ENCODE measurements around the genes OR56A4, TPP1 and OR10A3.

DNA sequence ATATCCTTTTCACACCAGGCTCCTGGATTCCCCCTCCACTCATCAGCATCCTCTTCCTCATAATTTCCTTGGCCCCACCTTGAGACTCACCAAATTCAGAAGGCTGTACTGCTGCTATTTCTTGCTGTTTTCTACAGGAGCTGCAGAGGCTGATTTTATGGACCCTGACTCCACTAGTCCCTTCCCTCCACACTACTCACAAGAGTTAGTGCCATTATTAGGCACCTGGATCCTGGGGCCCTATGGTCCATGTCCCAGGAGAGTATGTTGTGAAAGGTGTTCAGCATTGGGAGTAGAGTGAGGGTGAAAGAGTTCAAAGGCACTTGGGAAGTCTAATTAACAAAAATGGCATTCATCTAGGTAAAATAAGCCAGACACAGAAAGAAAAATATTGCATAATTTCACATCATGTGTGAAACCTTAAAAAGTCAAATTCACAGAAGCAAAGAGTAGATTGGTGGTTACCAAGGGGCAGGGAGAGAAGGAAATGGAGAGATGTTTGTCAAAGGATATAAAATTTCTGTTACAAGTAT is at the start of gene OR56A4:
Gene OR56A4 (minus strand): TSS at position 119 of the 533 bp plus-strand sequence.
- RAMPAGE, total RNA: no peak

DNA sequence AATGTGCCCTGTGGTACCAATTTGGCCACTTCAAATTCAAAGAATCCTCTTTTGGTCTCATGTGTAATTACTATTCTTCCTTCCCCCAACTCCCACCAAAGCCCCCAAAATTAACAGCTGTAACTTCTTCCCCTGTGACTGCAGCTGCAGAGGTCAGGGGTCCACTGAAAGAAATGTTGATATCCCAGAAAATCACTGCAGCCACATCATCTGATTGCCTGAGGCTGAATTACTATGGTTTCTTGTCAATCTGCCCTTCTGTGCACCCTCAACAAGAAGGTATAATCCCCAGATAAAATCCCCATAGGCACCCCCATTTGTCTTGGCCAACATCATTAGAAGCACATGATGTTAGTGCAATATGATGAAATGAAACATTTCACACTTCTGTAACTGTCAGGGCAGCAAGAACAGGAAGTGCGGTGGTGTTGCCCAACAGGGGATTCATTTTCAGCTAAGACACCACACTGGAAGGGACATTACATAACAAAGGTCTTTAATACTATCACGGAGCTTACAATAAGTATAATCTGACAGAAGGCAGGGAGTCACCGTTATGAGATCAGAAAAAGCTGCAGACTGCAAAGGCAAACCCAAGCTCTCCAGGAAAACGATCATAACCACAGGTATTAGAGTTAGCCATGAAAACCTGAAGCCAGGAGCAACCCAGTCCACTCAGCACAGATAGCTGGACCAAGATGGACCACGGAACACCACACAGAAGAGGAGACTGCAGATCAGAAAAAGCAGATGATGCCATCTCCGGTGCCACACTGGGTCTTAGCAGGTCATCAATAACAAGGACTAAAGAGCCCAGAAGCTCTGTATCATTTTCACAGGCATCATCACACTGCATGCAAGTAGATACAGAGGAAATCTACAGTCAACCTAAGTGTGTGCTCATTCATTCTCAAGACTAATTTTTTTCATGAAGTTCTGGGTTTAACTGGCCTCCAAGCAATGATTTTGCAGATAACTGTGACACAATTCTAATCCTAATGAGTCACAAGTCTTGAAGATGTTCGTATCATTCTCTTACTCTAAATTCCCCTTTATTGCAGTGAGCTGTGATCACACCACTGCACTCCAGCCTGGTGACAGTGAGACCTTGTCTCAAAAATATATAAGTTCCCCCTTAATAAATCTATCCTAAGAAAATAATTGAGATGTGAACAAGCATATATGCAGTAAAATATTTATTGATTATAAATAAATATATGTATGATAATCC is 2.1 kb downstream of the OR52W1 start:
- RAMPAGE, total RNA: no peak

DNA sequence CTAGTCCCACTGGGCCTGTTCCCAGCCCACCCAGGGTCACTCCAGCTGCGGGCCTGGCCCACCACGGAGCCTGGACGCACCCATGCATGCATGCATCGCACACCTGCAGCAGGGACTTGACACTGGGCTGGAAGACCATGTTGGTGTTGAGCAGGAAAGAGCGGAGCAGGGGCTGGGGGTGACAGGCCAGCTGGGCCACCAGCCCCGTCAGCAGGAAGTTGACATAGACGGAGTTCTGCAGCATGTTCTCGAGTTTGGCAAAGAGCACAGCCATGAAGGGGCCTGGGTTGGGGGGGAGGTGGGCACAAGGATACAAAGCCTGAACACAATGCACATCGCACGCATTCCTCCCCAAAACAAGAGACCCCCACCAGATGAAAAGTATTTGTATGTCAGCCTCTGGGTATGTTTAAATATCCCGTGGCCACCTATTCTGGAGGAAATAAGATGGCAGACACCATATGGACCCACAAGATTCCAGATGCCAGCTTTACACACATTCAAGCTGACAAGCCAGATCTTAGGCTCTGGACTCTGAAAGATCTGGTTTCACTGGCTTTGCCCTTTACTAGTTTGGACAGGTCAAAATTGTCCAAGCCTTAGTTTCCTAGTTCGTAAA is 9.4 kb downstream of the C11orf42 start:
- RAMPAGE, total RNA: no peak

- RAMPAGE, total RNA: no peak
These were observed 7.7 kb upstream of the CCKBR start for GRCh38 chr11:6251720-6252516.

DNA sequence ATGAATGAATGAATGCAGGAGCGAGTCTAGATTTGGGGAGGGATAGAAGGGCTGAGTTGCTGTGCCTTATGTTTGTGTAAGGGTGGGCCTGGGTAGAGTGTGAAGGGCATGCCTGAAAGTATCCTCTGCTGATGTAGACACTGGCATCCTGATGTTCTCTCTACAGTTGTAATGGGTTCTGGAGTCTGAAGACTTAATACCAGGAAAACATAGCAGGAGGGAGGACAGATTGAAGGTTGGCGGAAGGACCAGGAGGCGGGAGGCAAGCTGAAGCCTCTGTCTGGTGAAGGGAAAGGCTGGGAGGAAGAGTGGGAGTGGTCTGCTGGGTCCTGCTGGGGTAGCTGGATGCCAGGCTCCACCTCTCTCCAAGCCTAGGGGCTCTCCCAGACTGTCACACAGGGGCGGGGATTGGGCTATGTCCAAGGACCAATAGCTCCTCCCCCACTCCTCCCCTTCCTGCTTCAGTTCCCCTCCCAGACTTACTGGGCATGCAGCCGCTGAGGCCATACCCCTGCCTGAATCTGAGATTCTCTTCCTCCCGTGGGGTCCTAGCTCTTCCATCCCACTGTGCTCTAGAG is 4.8 kb downstream of the TRIM3 start:
- RAMPAGE, total RNA: no peak

GRCh38 chr11:6495622-6496344 is 1.3 kb upstream of the DNHD1 start:
- RAMPAGE, total RNA: no peak

- RAMPAGE, total RNA: no peak
These were observed 937 bp downstream of the RRP8 start for GRCh38 chr11:6602466-6602891.

- RAMPAGE, total RNA: no peak
These were observed 2.5 kb downstream of the TAF10 start for GRCh38 chr11:6609299-6610123.

- RAMPAGE, total RNA: no peak
These were observed 636 bp downstream of the TAF10 start for GRCh38 chr11:6611018-6612141.

- RAMPAGE, total RNA: no peak
These were observed 518 bp downstream of the TPP1 start for GRCh38 chr11:6618490-6619318.

- RAMPAGE, total RNA: no peak
These were observed at the start of gene TPP1 for GRCh38 chr11:6619319-6619710. Gene TPP1 (minus strand): TSS chr11:6619422.

DNA sequence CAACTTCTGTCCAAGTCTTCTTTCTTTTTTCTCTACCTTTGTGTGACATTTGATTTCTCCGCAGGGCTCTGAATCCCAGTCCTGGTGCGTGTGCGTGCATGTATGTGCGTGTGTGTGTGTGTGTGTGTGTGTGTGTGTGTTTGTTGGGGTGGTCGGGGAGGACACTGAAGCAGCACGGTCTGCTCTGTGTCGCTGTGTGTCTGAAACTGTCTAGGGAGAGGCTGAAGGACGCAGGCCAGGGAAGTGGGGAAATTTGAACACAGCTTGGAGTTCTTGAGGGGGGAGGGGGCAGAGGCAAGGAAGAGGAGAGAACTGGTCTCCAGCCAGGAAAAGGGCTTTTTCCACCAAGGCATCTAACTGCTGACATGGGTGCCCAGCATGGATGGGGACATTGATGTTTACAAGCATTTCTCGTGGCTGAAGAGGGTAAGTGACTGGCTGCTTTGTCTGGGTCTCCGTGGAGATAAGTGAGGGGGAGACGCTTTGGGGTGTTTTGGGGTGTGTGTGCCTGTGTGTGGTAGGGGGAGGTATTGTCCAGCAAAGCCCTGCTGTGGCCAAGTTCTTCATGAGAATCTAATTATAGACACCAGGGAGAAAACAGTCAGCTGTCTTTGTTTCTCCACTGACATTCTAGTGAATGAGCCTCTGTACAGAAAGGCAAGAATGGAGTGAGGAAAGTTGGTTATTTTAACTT is 63.6 kb downstream of the PPFIBP2 start:
- RAMPAGE, total RNA: no peak

DNA sequence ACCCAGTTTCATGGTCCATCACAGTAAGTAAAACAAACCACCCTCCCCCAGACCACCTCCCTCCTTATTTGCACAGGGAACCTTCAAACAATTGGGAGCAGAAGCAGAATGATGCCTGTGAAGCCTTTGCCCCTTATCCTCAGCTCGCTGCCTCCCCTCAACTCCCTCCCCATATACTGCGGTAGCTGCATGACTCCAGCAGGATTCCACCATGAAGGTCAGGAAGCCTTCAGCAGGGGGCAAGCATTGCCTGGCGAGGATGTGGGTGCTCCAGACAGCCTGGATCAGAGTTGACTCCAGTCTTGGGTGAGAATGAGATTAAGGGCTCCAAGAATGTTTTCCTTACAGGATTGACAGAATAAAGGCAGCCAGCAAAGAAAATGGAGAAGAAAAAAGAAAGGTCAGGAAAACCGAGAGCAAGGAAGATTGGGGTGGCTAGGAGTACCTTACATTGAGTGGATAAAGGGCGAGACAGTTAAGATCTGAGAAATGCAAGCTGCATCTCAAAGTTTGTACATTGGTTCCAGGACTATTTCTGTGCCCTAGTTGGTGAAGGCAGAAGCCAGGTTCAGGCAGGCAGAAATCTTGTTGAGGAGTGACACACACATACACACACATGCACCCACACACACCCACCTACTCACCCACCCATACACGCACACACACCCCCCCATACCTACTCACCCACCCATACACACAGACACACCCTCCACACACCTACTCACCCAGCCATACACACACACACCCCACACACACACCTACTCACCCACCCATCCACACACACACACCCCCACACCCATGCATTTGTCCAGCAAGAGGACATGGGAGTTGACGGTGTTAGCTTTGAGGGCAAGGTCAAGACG is 69.3 kb downstream of the CYB5R2 start:
- RAMPAGE, total RNA: no peak

DNA sequence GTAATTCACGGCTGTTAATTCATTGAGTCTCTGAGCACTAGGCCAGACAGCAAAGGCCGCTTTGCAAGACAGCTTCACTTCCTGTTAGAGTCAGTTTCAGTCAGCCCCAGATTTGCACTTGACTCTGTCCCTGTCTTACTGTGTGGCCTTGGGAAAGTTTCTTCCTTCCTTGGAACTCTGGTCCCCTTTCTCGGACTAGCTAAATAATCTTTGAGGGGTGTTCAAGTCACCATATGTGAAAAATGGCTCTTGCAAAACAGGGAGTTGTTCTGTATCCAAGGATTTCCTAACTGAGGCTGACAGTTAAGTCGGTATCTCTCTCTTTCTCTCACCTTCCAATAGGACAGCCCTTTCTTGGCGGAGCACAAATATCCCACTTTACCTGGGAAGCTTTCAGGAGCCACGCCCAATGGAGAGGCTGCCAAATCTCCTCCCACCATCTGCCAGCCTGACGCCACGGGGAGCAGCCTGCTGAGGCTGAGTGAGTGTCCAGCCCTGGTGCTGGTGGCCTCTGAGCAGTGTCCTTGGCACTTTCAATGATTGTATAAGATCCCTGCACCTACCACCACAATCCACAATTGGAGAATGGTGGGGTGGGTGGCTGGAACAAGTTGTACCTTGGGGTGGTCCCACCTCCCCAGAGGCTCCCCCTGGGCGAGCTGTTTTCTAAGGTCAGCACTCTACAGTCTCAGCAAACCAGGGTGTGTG is 33.8 kb downstream of the CYB5R2 start:
- RAMPAGE, total RNA: no peak

DNA sequence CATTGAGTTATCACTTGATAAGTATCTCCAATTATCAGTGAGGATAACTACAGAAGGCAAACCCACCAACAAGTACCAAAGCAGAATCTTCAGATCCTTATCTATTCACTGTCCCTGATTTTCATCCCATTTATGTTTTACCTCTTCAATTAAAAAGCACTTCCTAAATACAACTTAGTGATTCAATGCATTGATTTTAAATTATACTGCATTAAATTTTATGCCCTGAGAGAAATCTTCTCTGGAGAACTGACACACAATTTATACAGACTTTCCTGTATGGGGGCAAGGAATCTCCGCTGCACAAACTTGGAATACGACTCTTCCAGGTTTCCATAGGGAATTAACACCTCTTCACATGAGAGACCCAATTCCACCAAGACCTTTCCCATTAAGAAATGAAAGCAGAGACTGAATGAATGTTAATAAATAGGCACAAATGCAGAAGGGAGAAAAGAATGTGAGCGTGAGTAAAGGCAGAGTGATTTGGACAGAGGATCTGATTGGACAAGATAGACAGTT is at the start of gene OR10A3:
Gene OR10A3 (minus strand): TSS at position 117 of the 522 bp plus-strand sequence.
- RAMPAGE, total RNA: no peak

DNA sequence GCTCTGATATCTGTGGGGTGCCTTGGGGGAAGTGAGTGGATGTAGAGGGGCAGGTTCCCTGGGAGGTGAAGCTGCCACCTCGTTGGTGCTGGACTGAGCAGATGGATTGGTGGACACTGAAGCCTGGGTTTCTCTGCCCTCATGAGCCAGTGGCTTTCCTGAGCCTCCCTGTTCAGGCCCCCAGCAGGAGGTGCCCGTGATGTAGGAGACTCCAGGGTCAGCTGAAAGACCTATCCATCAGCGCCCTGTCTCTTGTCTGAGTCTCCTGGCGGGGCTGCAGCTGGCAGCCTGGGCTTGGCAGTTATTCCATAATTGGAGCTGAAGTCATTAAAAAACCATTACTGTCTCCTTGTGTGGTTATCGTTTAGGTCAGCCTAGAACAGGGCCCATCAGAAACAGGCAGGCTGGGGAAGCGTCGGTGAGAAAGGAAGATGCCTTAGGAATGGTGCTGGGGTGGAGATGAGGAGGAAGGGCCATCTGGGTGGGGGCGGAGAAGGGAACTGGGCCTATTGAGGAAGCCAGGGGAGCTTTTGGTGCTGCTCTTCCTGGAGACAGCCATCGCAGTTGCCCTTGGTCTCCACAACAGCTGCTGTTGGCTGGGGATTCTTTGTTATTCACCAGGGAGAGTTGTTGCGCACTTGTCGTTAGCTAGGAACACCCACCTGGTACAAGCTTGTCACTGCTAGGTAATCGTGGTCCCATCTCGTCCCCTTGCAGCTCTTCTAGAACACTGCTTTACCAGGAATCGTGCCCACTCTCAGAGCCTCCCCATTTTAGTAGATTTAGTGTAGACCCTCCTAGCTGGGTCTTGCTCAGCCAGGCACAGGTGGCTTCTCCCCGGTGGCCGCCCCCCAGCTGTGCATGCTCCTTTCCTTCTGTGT is 5.1 kb downstream of the TUB start:
- RAMPAGE, total RNA: no peak

DNA sequence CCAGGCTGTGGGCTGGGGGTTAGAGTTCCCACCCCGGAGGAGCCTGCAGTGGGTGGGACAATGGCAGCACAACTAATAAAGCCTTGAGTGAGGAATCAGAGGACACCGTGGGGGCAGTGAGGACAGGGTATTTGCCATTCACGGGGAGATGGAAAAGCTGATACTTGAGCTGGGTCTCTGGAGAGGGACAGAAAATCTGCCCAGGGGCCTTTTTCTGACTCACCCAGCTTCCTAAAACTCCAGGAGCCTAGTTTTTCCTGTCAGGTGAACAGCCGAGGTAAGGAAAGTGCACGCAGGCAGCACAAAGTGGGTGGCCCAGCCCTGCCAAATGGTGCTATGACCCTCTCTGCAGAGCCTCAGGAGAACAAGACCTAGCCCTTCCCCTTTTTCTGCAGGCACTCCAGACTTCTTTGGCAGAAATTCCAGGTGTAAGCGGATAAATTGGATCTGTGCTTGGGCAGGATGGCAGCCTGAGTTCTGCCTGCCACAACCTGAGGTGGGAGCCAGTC is 72.7 kb upstream of the LMO1 start:
- RAMPAGE, total RNA: no peak

- RAMPAGE, total RNA: no peak
These were observed 120.5 kb upstream of the LMO1 start for GRCh38 chr11:8384027-8384732.

DNA sequence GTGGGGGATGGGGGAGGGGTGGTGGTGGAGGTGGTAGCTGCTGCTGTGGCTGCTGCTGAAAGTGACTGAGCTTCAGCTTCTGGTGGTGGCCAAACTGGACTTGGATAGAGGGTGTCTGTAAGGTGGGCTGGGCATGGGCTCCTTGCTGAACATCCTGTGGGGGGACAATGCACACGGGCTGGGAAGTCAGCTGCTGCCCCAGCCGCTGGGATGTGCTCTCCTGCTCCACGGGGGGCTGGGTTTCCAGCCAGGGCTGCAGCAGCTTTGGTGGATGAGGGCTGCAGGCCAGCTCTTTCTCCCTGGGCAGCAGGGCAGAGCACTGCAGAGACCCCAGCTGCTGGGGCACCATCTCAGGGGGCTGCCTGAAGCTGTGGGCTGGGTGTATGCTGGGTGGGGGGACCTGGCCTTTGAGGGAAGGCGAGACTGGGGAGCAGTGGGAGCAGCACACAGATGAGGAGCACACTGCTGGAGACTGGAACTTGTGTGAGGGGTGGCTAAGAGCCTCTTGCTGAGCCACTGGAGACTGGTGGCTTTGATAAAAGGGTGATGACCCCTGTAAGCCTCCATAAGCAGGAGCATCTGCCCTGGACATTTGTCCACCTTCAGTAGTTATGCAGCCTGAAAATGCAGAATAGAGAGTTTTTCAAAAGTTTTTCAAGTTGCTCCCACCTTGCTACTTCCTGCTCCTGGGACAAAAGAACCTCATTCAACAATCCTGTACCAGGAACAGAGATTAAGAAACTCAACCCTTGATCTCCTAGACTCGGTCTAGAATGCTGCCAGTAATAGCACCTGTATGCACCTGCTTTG is 41.7 kb downstream of the TRIM66 start:
- RAMPAGE, total RNA: no peak

DNA sequence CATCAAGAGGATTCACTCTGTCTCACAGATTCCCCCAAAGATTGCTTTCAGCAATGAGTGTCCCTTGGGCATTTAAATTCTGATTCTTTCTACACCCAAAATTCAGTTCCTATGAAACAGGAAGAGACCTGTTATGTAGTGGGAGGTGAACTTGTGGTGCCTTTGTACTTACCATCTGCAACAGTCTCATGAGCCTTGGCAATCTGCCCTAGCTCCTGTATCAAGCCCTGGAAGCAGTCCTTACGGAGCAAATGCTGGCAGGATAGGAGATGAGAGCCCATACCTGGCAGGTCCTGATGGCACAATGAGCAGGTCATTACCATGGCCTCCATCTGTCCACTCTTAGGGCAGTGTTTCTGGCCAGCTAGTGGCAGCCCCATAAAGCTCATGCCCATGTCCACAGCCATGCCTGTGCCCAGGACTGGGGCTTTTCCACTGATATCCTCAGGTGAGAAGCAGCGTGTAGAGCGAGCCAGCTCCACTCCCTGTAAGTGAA is 10.8 kb downstream of the TRIM66 start:
- RAMPAGE, total RNA: no peak

All from foreskin keratinocyte (primary cell).